ENCODE measurements around a stretch of chr12.

DNA sequence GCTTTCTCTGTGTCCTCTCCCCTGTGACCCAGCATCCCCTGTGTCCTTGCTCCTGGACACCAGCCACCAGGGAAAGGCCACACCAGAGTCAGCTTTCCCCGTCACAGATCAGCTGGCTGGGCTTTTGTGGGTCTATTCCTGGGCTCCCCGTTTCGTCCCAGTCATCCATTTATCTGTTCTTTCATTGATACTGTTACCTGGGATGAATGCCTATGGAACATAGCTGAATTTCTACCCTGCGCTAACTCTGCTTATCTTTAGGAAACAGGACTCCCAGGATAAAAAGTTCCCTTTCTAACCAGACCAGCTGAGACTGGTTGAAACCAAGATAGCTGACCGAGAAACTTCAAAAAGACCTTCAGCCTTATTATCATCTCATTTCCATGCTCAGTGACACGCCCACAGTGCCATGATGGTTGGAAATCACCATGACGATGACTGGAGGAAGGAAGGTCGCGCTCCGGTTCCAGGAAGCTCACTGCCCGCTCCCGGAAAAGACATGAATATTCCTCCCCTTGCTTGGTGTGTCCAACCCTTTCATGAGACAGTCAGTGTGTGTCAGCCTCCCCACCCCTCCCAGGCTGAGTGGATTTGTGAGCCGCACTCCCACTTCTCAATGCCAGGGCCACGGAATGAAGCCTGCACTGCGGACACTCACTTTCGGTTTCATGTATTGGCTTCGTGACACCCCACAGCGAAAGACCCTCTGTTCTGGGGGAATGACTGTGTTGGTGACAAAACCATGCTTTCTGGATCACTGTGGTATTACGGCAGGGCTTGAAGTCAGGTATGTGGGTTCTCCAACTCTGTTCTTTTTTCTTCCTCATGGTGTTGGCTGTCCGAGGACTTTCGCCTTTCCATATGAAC is 276.3 kb upstream of the SFSWAP start:
- RRBS: no CpG with 5 or more reads among the region's 21 CpGs

DNA sequence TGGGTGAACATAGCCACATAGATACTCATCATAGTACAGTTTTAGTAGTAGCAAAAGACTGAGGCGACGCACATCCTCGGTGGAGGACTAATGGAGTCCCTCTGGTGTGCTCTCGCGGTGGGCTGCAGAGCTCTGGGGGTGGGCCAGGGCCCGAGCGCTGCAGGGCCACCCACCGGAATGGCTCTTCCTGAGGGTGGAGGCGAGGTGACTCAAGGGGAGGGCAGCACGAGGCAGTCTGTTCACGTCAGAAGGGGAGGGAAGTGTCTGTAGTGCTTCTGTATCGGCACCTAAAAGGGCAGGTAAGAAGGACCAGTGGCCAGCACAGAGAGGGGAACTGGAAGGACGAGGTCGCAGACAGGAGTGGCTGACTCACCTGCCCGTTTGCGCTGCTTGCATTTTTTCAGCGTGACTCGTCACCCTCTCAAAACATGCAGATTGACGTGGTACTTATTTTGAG is 26.1 kb downstream of the SFSWAP start:
- RRBS: no CpG with 5 or more reads among the region's 19 CpGs

DNA sequence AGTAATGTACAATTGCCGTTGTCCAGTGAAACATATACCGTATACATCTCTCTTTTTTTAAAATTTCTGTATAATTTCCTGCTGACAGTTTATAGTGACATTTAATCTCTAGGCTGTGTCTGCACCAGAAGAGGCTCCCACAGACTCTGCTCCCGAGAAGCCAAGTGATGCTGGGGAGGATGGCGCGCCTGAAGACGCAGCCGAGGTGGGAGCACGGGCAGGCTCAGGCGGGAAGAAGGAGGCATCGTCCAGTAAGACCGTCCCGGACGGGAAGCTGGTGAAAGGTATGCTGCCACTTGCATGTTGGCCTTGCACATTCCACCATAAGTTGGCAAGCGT is 45.4 kb downstream of the SFSWAP start:
- RRBS: no CpG with 5 or more reads among the region's 14 CpGs

DNA sequence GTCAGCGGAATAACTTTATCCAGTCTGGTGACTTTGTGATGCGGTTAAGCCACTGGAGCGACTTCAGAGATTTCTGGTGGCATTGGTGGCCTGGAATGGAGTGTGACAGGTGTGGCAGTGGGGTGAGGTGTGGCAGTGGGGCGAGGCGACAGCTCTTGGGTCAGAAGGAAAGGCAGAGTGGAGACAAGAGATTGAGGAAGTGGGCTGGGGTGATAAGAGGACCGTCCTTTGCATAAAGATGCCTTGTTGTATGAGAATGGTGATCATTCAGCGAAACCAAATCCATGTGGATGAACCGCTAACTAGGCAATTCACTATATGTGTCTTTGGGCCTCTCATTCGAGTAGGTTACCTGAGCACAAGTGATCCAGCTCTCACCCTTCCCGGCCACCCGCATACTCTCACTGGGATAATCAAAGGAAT is 46.6 kb downstream of the SFSWAP start:
- RRBS: 90% methylated on average over 2 of the region's 11 CpGs

- RRBS: no CpG with 5 or more reads among the region's 22 CpGs
Observed at GRCh38 chr12:131773502-131774512, 54.4 kb upstream of the MMP17 start.

DNA sequence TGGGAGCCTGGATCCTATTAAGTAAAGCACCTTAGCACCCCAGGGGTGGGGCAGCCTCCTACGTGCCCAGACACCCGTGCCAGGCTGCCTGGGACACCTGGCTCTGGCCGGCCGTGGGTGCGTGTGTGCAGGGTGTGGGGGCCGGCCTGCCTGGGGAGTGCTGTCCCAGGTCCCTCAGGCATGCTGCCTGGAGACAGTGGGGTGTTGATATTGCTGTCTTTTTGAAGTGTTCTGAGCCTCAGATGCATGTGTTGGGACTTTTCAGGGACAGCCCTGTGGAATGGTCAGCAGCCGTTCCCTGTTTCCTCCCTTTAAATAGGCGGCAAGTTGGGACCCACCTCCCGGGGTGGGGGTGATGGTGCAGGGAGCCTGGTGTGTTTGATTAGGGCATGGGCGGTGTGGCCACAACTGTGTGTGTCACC is 7.9 kb downstream of the ULK1 start:
- RRBS: 52% methylated on average over 1 of the region's 10 CpGs

DNA sequence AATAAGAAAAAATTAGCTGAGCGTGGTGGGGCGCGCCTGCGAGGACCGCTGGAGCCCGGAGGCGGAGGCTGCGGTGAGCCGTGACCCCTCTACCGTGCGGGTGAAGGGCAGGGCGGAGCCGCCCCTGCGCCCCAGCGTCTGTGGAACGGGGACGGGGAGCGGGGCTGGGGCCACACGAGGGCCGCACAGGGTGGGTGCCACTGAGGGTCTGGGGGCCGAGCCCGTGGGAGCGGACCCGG is 434 bp upstream of the PUS1 start:
- RRBS: 6% methylated on average over 1 of the region's 24 CpGs

- RRBS: no CpG with 5 or more reads among the region's 18 CpGs
Observed at GRCh38 chr12:131993514-131994443, 44.0 kb downstream of the EP400 start.

DNA sequence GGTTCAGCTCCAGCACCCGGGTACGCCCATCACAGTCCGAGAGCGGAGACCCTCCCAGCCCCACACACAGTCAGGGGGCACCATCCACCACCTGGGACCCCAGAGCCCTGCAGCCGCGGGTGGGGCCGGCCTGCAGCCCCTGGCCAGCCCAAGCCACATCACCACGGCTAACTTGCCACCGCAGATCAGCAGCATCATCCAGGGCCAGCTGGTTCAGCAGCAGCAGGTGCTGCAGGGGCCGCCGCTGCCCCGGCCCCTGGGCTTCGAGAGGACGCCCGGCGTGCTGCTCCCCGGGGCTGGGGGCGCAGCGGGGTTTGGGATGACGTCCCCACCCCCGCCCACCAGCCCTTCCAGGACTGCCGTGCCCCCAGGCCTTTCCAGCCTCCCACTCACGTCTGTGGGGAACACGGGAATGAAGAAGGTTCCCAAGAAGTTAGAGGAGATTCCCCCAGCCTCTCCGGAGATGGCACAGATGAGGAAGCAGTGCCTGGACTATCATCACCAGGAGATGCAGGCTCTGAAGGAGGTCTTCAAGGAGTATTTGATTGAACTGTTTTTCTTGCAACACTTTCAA is 39.4 kb downstream of the DDX51 start:
- RRBS: no CpG with 5 or more reads among the region's 25 CpGs

DNA sequence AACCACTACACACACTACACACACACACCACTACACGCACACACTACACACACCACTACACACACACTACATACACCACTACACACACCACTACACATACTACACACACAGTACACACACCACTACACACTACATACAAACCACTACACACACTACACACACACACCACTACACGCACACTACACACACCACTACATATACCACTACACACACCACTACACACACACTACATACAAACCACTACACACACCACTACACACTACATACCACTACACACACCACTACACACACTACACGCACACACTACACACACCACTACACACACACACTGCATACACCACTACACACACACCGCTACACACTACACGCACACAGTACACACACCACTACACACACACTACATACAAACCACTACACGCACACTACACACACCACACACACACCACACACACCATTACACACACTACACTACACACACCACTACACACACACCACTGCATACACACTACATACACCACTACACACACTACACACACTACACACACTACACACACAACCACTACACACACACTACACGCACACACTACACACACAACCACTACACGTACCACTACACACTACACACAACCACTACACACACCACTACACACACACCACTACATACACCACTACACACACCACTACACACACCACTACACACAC is 11.8 kb downstream of the NOC4L start:
- RRBS: no CpG with 5 or more reads among the region's 8 CpGs

- RRBS: no CpG with 5 or more reads among the region's 11 CpGs
Observed at GRCh38 chr12:132167990-132168271, 23.7 kb downstream of the NOC4L start.

GRCh38 chr12:132275016-132275506 is 54.3 kb downstream of the GALNT9 start:
- RRBS: no CpG with 5 or more reads among the region's 14 CpGs

- RRBS: 5% methylated on average over 5 of the region's 71 CpGs
Observed at GRCh38 chr12:132328739-132329462, 488 bp downstream of the GALNT9 start.

DNA sequence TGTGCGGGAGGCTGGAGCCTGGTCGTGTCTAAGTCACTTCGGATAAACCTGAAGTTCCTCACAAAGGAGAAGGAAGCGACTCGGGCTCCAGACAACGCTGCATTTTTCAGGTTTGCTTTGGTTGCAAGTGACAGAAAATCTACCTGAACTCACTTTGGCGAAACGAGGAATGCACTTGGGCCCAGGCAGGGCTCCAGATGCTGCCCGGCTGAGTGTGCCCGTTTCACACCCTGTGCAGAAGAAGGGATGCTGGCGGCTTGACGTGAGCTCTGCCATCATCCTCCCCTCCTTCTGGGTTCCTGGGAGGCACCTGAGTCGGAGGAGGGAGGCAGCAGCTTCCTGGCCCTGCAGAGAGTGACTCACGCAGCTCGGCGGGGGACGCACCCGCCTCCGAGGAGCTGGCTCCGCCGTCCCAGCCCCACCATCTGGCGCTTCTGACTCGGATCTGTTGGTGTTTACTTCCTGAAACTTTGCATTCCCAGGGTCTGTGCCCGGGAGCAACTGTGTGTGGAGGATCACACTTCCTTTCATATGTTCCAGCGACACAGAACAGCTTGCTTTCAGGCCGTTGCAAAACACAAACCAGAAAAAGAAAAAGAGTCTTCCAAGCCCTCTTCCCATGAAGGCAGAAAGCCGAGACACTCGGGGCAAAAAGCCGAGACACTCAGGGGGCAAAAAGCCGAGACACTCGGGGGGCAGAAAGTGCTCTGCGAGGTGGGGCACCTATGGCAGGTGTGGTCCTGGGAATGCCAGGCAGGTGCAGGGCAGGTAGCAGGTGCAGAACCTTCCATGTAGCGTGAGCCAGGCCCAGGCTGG is 27.3 kb upstream of the GALNT9 start:
- RRBS: no CpG with 5 or more reads among the region's 33 CpGs

DNA sequence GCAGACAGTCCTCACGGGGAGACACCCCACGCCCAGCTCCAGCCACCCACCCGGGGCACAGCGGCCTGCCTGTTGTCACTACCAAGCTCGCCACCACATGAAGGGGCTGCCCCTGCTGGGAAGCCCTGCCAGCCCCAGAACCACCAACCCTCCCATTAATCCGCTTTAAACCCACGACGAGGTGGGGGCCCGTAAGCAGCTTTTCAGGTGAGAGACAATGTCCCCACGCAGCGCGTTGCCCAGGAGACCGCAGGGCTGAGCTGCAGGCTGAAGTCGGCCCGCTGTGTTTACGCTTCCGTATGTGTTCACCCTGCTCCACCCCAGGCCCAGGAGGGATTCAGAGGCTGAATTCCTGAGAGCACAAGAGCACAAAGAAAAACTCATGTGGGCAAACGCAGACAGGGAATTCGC is 61.4 kb upstream of the FBRSL1 start:
- RRBS: no CpG with 5 or more reads among the region's 19 CpGs

DNA sequence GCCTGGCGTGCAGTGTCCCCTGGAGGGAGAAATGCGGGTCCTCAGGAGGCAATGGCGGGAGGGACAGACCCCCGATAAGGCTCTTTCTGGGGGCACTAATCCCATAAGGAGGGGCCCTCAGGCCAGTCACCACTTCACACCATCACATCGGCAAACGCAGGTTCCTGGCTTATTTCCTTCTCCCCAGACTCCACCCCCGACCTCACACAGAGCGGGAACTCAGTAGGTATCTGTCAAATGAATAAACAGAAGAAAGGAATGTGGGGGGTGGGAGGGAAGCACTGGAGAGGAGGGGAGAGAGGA is 52.8 kb upstream of the FBRSL1 start:
- RRBS: no CpG with 5 or more reads among the region's 8 CpGs

DNA sequence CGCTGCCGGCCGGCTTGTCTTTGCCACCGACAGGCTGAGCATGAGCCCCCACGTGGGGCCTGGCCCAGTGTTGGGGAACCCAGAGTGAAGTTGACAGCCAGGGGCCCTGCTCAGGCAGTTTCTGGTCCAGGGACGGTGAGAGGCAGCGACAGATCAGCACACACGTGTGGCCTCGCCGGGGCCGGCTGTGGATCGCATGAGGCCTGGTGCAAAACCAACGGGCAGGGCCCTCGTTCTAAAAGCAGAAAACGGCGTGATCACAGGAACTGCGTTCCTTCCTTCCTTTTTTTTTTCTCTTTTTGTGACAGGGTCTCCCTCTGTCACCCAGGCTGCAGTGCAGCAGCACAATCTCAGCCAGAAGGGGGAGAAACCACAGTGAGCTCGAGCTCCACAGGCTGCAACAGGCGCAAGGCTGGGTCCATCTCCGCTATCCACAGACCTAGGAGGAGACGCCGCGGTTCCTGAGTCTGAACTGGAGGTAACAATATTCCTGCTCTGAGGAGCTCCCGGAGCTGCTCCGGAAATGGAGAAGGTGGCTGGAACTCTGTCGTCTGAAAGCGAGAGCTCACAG is 50.5 kb upstream of the FBRSL1 start:
- RRBS: no CpG with 5 or more reads among the region's 27 CpGs

- RRBS: no CpG with 5 or more reads among the region's 4 CpGs
Observed at GRCh38 chr12:132511046-132511297, 21.0 kb downstream of the FBRSL1 start.

DNA sequence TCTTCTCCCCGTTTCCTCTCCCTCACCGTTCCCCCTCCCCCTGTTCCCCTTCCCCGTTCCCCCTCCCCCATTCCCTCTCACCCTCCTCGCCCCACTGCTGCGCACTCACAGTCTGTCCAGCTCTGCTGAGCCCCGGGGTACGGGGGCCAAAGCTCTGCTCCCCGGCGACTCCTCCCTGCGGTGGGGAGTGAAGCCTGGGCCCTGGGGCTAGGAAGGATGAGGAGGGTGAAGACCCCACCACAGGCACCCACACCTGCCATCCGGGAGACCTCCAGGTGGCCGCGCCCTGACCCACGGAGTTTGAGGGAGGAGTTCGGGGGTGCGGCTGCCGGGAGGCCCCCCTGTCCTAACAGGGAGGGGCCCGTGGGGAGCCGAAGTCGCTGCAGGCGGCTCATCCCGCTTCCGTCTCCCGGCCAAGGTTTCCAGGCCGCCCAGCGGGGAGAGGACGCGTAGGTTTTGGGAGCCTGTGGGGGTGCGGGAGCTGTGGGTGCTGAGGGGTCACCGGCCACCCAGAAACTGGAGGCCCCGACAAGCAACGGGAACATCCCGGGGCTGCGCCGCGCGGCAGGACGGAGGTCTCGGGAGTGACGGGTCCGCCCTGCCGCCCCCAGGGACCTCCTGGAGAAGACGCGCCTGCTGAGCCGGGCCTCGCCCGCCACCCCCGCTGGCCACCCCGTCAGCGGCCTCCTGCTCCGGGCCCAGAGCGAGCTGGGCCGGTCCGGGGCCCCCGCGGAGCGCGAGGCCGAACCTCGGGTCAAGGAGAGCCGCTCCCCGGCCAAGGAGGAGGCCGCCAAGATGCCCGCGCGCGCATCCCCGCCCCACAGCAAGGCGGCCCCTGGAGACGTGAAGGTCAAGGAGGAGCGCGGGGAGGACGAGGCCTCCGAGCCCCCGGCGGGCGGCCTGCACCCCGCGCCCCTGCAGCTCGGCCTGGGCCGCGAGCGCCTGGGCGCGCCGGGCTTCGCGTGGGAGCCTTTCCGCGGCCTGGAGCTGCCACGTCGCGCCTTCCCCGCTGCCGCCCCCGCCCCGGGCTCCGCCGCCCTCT is 27.7 kb downstream of the LRCOL1 start:
- RRBS: 57% methylated on average over 68 of the region's 99 CpGs

GRCh38 chr12:132603755-132604063 is 6.7 kb downstream of the LRCOL1 start:
- RRBS: 34% methylated on average over 10 of the region's 18 CpGs